ENCODE data around the genes DNTTIP2, SNX7 and PLPPR4.

GRCh38 chr1:93715248-93715848 is 33.7 kb upstream of the BCAR3 start:
- RAMPAGE, long total RNA, result no peak
- RRBS, result no CpG with 5 or more reads among the region's 5 CpGs

DNA sequence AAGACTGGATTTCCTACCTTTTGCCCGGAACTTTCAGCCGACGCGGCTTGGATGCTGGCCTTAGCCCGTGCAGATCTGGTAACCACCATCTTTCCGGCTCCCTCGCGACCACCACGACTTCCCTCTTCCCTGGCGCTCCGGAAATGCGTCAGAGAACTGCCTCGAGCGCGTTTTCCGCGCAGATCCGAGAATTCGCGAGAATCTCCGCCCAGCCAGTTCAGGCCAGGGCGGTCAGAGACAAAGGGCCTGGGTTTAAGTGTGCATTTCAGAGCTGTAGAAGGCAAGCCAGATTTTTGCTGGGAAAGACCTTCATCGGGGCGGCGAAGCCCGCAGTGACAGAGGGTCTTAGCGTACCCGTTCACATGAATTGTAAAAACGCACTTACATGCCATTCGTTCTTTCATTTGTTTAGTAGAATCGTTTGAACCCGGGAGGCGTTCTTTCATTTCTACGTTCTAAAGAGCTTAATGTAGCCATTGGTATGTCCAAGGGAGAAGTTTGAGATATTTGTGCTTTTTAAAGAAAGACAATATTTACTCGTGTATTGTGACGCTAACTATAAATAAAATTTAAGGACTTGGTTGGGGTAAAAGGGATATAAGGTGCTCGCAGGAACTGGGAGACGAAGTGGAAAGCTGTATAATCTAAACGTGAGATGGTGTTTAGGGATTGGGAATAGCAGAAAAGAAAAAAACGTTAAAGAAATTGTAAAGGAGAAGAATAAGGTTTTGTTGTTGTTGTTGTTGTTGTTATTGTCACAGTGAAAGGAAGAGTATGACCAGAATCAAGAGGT is at the start of gene DNTTIP2:
TSS of gene DNTTIP2 (minus strand) at position 147 of the 793 bp plus-strand sequence.
- RAMPAGE, long total RNA, result start-site peak on the minus strand centred at position 110 of the sequence, 31 bp wide, 953 and 934 reads in 2 replicates
- RRBS, result 2% methylated on average over 15 of the region's 40 CpGs

DNA sequence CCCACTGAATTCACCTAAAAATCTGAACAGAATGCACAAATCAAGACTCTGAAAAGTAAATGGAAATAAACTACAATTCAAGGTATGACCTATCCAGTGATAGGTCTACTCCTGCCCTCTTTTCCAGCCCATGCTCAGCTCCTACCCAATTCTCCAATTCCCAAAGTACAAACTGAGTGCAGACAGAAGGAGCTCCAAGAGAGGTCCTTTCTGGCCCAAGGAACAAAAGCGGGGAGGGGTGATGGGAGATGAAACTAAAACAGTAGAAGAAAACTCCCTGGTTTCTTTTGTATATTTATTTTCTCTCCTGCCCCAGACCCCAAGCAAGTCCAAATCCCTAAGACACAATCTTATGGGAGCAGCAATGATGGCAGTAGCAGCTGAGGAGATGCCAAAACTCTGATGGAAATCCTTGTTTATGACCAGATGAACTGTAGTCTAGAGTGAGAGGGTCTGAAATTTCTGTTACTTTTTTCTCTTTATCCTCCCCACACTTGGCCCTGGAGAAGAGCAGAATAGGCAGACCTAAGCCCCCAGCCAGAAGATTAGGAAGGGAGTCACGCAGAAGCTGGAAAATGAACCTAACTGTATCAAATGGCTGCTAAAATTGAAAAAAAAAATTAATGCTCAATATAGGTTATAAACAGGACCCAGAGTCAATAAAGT is 45.0 kb downstream of the ARHGAP29 start:
- RAMPAGE, long total RNA, result no peak
- RRBS, result no CpG with 5 or more reads among the region's 2 CpGs

GRCh38 chr1:94314278-94314766 is 76.9 kb upstream of the ARHGAP29 start:
- RAMPAGE, long total RNA, result no peak
- RRBS, result no CpG with 5 or more reads among the region's 2 CpGs

DNA sequence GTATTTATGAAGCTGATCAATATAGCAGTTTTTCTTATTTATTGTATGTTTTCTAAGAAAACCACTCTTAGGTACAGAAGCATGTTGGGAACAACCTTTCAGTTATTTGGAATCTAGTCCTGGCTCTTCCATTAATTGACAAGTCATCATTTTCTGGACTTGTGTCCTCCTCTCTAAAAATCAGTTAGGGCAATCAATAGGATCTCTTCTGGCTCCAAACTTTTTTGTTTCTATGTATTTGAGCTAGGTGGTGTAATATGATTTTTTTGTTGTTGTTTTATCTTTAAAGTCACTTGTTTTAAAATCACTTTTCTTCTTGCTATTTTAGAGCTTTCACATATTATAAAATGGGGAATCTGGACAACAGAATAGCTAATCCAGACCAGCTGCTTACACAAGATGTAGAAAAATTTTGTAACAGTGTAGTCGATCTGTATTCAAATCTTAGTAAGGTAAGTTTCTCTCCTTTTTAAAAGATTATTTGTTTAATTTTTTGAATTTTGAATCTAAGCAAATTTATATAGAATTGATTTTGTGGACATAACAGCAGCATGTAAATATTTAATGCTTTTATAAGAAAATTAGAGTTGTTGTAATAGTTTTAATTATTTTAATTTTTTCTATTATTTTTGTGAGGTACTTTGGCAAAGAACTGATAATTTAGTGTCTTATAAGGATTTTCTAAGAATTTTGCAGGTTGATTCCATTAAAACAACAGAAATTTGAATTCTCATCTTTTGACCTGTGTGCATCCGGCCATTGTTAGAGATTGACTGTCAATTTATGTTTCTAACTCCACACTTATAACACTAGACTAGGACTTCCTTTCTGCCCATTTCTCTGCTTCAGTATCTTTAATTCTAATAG is 57.3 kb downstream of the ABCD3 start:
- RAMPAGE, long total RNA, result no peak
- RRBS, result no CpG with 5 or more reads among the region's 2 CpGs

DNA sequence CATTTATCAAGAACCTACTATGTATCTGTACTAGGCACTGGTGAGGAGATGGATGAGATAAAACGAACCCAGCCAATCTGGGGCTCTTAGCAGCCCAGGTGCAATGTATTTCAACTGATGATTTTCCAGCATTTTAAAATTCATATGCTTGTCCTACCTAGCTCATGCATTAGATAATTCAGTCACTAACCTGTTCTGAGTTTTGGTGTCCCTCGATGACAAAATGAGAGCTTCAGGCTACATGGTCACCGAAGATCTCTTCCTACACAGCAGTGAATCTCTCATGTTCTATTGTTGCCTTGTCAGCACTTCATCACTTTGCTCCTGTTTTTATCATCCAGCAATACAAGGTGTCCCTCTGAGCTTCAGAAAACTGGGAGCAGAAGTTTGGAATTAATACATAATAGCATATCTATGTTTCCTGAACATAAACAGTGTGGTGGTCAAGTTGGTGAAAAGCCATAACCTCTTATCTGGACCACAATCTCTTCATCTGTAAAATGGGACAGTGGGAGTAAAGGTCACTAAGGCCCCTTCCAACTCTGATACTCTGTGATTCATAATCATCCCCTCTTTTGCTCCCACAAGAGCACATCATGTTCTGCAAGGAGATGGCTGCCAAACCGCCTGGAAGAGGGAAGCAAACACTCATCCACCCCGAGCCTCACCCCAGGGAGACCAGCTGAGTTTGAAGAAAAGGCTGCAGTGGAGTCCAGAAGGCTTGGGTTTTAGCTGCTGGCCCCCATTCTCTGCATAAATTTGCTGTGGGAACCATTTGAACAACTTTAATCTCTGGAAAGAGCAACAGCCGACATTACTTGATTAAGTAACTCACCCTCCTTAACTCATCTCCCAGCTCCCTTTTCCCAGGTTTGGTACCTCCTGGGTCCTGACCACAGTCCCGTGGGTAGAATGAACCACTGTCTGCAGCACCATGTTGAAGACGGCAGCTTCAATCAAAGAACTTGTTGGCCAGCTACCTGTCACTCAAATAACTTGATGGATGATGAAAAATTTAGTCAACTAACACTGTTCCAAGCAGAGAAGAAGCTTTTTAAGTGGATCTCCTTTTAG is 138.0 kb upstream of the F3 start:
- RAMPAGE, long total RNA, result no peak
- RRBS, result no CpG with 5 or more reads among the region's 8 CpGs

DNA sequence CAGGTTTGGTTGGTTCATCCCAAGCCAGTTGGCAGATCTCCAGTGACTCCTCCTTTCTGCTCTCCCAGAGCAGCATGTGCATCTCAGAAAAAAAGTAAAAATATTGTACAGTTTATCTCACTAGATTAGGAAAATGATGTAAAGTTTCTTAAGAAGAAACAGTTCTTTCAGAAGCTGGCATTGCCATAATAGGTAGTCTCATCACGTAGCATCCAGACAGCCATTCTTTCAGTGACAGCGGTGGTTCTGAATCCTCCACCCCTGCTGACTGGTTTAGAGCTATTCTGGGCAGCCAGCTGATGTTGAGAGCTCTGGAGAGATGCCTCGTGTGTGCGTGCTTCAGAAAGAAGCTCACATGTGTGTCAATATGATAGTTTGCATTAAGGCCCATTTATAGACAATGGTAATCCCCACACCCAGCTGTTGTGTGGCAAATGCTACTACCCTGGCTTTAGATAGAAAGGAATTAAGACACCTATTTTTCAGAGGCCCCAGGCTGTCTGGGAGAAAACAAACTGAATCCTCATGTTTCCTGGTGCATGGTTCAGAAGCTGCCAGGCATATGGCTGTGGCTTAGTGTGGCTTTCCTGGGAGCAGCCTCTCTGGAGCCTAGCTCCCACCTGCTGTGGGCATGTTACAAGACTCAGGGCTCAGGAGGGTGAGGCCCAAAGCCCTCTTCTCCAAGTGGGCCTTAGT is 53.0 kb downstream of the CNN3 start:
- RAMPAGE, long total RNA, result no peak
- RRBS, result no CpG with 5 or more reads among the region's 4 CpGs

DNA sequence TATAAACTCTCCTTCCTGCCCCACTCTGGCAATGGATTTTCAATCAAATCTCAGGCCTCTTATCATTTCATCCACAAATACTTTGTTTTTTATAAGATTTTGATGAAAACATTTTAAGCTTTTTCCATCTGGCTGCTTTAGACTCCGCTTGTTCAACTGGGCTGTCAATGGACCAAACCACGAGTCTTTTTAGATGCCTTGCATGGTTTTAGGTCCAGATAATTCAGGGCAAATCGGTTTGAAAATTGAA is 46.3 kb upstream of the CNN3 start:
- RAMPAGE, long total RNA, result no peak
- RRBS, result no CpG with 5 or more reads among the region's 3 CpGs

DNA sequence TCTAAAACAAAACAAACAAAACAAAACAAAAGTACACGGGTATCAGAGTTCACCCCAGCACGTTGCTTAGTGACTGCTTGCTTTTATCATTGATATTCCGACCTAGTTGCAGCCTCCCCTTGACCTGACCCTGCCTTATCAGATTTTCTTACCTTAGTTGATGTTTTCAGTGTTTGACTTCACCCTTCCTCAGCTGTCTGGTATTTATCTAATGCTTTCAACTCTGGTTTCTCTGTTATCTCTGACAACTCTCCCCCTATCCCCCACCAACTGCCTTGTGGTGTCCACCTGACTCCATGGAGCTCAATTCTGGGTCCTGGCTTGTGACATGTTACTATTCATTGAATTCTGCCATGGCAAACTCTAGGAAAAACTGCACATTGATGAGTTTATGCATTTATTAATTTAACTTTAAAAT is 5.2 kb downstream of the TLCD4 start:
- RAMPAGE, long total RNA, result no peak
- RRBS, result no CpG with 5 or more reads among the region's 3 CpGs

DNA sequence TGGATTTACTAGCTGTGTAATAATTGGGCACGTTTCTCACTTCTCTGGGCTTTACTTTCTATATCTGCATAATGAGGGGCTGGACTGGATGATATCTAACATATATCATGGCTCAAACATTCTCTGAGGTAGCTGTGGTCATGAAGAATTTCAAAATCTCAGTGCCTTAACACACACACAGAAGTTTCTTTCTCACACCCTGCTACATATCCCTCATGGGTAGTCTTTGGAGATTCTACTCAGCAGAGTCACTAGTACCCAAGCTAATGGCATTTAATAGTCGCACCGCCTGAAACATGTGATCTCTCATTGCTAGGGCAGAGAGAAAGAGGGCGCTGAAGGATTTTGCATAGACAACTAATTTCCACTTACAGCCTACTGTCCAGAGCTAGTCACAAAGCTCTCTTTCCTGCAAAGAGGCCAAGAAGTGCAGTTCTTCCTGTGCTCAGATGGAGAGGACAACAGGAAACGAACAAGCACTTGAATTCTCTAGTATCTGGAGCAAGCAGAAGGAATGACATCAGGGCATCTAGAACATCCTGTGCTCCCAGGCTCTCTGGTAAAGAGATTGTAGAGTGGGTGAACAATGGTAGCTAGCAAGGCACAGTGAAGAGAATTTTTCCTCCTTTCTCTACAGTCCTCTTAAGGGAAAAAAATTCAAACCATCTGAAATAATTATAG is 183.4 kb upstream of the PTBP2 start:
- RAMPAGE, long total RNA, result no peak
- RRBS, result no CpG with 5 or more reads among the region's 5 CpGs

- RAMPAGE, long total RNA, result no peak
- RRBS, result no CpG with 5 or more reads among the region's 22 CpGs
Observed at GRCh38 chr1:96722310-96722982, 862 bp downstream of the PTBP2 start.

DNA sequence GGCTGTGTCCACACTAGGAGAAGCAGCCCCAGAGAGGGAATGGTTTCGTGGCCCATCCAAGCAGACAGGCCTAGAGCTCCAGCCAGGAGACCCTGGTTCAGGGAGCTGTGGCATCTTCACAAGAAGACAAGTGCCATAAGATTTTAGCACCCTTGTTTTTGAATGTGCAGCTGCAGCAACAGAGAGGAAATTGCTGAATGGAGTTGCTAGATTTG is 122.6 kb downstream of the PTBP2 start:
- RAMPAGE, long total RNA, result no peak
- RRBS, result no CpG with 5 or more reads among the region's 1 CpG

GRCh38 chr1:97658571-97659502 is 262.0 kb downstream of the DPYD start:
- RAMPAGE, long total RNA, result no peak
- RRBS, result no CpG with 5 or more reads among the region's 3 CpGs

DNA sequence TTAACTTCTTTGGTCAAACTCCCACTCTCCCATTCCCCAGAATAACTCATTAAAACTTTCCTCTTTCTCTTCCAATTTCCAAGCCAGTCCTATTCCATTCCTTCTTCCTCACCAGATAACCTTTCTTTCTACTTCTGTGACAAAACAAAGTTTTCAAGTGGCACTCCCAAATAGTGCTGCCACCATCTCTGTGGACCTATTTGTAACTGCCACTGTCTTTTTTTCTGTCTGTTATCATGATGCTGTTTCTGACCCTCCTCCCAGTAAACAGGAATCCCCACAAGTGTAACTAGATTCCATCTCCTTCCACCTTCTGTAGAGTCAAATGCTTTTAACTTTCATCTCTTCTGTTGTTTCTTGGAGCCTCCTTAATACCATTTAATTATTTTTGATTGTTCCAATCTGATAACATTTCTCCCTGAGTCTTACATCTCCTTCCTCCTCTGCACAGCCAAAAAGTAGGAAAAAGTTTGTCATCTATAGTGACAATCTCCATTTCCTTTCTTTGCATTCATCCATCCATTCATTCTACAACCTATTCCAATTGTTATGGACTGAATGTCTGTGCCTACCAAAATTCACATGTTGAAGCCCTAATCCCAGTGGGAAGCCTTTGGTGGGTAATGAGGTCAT is 120.2 kb downstream of the DPYD start:
- RAMPAGE, long total RNA, result no peak

DNA sequence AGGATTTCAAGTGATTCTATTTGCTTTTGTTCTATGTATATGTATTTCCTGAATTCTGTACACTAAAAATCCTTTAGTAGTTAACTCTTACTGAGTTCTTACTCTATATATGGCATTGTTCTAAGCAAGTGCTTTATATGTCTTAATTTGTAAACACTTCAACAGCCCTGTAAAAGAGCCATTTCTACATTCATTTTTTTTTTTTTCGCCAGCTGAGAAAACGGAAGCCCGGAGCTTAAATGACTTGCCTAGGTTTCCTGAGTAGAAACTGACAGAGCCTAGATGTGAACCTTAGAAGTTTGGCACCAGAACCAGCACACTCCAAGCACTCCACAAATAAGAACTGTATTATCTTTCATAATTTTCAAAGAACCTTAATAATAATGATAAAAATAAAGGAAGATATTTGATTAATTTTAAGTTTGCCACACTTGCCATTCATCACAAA is 71.5 kb downstream of the DPYD start:
- RAMPAGE, long total RNA, result no peak
- RRBS, result no CpG with 5 or more reads among the region's 3 CpGs

GRCh38 chr1:98661260-98661405 is 388 bp upstream of the SNX7 start:
- RAMPAGE, long total RNA, result no peak
- RRBS, result no CpG with 5 or more reads among the region's 10 CpGs

- RAMPAGE, long total RNA, result start-site peak on the minus strand at chr1:98661513-98661615, 17 and 21 reads in 2 replicates; start-site peak on the plus strand at chr1:98661721-98661869, 962 and 816 reads in 2 replicates
- RRBS, result 3% methylated on average over 44 of the region's 87 CpGs
Observed at GRCh38 chr1:98661526-98662600, at the start of gene SNX7. TSS of gene SNX7 (plus strand) at chr1:98661721.

- RAMPAGE, long total RNA, result no peak
- RRBS, result 2% methylated on average over 14 of the region's 57 CpGs
Observed at GRCh38 chr1:99264033-99265055, at the start of gene PLPPR4. TSS of gene PLPPR4 (plus strand) at chr1:99264492.

GRCh38 chr1:99534479-99534866 is 111.4 kb upstream of the PALMD start:
- RAMPAGE, long total RNA, result no peak
- RRBS, result no CpG with 5 or more reads among the region's 3 CpGs

- RAMPAGE, long total RNA, result no peak
- RRBS, result no CpG with 5 or more reads among the region's 2 CpGs
Observed at GRCh38 chr1:99562958-99563259, 83.0 kb upstream of the PALMD start.